Cerebral cortex (tissue), 2 donors: Measurements from ENCODE around the gene FBXO28.

GRCh38 chr1:220812103-220812693, 25.5 kb downstream of the MTARC1 start:
- PRO-cap, 2 experiments, result no peak in any of the 2 experiments

DNA sequence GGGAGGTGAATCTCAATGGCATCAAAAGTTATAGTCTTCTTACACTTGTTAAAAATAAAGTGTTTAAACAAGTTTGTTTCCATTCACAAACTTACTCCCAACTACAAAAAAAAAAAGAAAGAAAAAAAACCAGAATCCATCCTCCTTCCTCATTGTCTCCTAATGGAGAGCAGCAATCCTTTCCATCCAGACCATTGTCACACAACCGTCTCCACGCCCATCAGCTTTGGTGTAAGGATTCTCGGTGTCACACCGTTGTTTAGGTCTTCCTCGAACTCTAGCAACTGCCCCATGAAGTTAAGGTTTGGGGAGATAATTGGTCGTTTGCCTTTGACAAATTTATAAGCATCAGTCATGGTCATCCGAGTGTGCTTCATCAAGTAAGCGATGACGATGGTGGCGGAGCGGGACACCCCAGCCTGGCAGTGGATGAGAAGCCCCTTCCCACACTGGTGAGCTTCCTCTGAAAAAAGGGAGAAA, 39.6 kb downstream of the DUSP10 start:
- PRO-cap, 2 experiments, result no peak in any of the 2 experiments

GRCh38 chr1:221713113-221713482, 28.8 kb downstream of the DUSP10 start:
- PRO-cap, 2 experiments, result no peak in any of the 2 experiments

DNA sequence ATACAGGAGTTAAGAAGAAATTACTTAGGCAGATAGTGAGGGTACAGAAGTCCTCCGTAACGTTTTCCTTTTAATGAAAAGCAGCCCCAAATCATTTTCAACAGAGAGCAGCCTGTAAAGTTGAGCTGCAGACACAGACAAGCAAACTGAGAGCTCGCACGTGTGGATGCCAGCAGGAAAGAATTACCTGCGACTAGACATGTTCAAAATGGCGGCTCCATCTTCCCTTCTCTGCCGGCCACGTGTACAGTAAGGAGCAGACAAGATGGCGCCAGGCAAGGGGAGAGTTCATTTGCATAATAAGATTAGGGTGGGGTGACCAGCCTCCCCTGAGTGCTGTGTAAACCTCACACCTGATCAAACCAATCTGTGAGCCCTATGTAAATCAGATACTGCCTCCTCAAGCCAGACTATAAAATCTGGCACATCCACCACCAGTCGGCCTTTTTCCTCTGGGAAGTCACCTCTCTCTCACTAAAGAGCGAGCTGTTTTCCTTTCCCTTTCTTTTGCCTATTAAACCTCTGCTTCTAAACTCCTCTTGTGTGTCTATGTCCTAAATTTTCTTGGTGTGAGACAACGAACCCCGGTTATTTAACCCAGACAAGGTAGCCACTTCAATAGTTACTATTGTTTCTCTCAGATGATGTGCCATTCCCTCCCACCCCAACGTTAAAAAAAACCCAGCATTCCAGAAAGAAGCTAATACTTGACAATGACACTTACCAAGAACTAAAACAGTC, 27.5 kb downstream of the DUSP10 start:
- PRO-cap, 2 experiments, result no peak in any of the 2 experiments

DNA sequence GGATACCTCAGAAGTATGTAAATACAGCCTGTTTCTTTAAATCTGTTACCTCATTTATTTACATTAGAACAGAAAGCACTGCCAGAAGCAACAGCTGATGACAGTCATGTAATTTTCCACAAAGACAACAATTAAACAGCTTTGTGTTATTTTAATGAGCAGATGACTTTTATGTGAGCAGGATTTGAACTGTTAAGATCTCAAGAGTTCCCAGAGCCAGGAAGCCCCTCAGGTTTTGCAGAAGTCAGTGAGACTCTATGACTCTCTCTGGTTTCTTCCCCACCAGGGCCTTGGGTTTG, 26.3 kb downstream of the DUSP10 start:
- PRO-cap, 2 experiments, result no peak in any of the 2 experiments

GRCh38 chr1:222629419-222630236, 11.7 kb downstream of the MIA3 start:
- PRO-cap, 2 experiments, result no peak in any of the 2 experiments

- PRO-cap, 2 experiments, result no peak in any of the 2 experiments
Observed at GRCh38 chr1:222639704-222640082, 21.8 kb downstream of the MIA3 start.

GRCh38 chr1:222643316-222643547, 25.3 kb downstream of the MIA3 start:
- PRO-cap, 2 experiments, result no peak in any of the 2 experiments

GRCh38 chr1:222843936-222844498, 29.2 kb downstream of the DISP1 start:
- PRO-cap, 2 experiments, result no peak in any of the 2 experiments

DNA sequence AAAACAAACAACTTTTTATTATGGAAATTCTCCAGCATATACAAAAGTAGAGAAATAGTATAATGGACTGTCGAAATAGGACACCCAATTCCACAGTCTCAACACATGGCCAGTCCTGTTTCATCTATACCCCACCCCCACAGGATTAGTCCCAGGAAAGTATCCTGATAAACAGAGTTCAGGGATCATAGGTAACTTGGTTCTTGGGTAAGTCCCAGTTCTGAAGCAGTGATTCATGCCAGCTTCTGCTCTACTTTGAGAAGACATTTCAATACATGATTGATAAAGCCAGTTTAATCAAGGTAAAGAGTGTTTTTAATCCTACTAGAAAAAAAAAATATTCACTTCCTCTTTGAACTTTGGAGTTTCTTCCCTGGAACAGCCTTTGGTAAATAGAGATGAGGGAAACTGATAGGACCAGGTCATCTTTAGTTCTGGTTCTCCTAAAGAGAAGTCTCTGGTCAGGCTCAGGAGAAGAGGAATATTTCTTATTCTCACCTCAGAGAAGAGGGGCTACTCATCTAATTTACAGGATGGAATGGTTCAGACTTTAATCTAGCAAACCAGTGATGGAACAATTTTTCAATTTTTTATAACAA, 142.4 kb downstream of the TLR5 start:
- PRO-cap, 2 experiments, result no peak in any of the 2 experiments

GRCh38 chr1:223022459-223023082, 120.5 kb downstream of the TLR5 start:
- PRO-cap, 2 experiments, result no peak in any of the 2 experiments

DNA sequence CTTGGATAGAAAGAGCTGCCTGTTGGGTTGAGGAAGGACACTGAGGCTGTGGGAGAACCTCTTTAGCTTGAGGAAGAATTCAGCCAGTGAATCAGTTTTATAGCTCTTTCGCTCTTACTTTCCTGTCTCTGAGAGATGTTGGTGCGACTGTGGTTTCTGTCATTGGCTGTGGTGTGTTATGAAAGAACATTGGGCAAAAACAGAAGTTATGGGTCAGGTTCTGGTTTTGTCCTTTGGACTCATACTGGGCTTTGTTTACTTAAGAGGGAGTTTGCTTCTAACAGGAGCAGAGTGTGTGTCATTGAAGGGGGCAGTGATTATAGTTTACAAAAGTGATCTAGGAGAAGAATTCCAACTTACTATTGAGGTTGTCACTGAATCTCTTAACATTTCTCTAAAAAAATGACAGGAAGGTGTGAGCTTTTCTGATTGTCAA, 97.0 kb downstream of the TLR5 start:
- PRO-cap, 2 experiments, result no peak in any of the 2 experiments

GRCh38 chr1:223631738-223631963, 33.9 kb downstream of the CAPN8 start:
- PRO-cap, 2 experiments, result no peak in any of the 2 experiments

- PRO-cap, 2 experiments, result peak in 1 of 2 experiments; most common plus-strand start chr1:223701552 (in 1); most common minus-strand start chr1:223701362 (in 1)
Observed at GRCh38 chr1:223700459-223701763, 11.4 kb upstream of the CAPN2 start.

GRCh38 chr1:223752580-223753161, 40.3 kb downstream of the CAPN2 start:
- PRO-cap, 2 experiments, result no peak in any of the 2 experiments

GRCh38 chr1:223777089-223777702, 64.9 kb downstream of the CAPN2 start:
- PRO-cap, 2 experiments, result no peak in any of the 2 experiments

DNA sequence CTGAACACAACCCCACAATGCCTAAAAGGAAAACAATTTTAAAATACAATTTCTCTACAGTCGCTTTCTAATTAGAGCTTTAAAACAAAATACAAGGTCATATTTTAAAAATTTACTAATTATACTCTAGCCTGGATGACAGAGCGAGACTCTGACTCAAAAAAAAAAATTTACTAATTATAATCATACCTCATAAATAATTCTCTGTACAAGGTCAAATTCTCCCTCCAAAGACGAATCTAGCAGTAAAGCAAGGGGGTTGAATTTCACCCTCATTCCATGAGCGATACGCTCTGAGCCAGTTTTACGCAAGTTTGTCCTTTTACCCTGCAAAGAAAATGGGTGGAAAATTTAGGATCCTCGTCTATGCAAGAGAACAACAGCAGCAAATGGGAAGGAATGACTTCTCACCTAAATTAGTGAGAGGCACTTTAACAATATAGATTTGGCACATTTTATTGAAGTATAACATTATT, 52.6 kb downstream of the TP53BP2 start:
- PRO-cap, 2 experiments, result no peak in any of the 2 experiments

DNA sequence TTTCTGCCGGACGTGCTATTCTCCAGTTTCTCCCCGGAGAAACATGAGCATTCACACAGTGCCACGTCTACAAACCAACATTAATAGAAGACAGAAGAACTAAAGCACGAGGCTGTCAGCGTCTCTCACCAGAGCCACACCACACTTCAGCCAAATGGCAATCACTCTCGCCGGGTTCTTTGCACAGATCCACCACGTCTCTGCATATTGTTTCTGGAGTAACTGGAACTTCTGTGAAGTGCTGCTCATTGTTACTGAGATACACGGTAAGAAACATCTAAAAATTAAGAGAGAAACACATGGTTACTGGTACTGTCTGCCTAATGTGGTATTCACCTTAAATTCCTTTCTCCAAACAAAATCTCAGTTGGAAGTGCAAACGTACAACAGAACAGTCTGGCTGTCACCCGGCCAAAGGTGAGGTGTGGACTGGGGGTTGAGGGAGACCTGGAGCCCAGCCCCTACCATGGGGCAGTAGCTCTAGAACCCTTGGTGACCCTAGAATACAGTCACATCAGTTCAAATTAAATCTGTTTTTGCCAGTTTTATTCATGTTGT, 24.6 kb downstream of the TP53BP2 start:
- PRO-cap, 2 experiments, result no peak in any of the 2 experiments

DNA sequence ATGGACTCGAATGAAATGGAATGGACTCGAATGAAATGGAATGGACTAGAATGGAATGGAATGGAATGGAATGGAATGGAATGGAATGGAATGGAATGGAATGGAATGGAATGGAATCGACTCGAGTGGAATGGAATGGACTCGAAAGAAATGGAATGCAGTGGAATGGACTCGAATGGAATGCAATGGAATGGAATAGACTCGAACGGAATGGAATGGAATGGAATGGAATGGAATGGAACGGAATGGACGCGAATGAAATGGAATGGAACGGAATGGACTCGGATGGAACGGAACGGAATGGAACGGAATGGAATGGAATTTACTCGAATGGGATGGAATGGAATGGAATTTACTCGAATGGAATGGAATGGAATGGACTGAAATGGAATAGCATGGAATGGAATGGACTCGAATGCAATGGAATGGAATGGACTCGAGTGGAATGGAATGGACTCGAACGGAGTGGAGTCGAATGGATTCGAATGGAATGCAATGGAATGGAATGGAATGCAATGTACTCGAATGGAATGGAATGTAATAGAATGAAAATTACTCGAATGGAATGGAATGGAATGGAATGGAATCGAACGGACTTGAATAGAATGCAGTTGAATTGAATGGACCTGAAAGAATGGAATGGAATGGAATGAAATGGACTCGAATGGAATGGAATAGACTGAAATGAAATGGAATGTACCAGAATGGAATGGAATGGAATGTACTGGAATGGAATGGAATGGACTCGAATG, 100.1 kb upstream of the FBXO28 start:
- PRO-cap, 2 experiments, result no peak in any of the 2 experiments

GRCh38 chr1:224113624-224114372, at the start of gene FBXO28:
TSS of gene FBXO28 (plus strand) at chr1:224114111.
- PRO-cap, 2 experiments, result peak in 2 of 2 experiments; most common plus-strand start chr1:224114119 (in 2); most common minus-strand start chr1:224114008 (in 1)